ENCODE measurements around the gene PPP2R3C.

GRCh38 chr14:32457541-32457822 is 128.4 kb downstream of the AKAP6 start:
- PRO-cap = no peak
- RRBS = no CpG with 5 or more reads among the region's 5 CpGs

DNA sequence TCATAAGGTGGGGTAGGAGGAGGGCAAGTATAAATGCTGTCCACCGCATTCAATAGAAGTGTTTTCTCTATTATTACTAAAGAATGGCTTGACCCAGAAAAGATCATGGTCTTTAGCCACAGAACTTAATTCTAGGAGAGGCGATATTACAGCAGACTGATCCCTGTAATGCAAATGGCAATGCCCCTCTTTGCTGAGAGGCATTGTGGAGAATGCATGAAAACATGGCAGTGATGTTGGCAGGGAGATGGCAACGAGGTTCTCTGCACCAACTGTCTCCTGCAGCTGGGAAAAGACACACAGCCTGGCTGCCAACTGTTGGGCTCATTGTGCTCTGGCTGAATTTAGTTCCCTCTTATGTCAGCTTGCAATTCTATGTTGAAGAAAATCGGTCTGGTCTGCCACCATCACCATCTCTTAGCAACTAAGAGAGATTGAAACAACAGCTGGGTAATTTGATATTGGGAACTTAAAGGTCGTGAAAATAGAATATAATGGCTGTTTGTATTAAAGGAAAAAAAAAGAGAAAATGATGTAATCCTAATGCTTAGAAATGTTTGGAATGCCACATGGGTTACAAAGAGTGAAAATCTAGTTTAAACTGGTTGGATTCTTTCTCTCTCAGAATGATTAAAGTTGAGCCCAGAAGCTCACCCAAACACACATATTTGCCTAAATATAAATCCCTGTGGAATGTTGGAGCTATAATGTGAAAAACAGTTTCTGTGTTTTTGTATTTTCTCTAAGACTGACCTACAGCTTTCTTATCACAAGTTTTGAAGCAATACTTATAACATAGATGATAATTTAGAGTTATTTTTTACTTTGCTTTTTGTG is 143.5 kb downstream of the AKAP6 start:
- PRO-cap = bidirectional peak, plus-strand start at position 624 of the sequence, minus-strand start at position 429 of the sequence
- RRBS = no CpG with 5 or more reads among the region's 5 CpGs

GRCh38 chr14:32473268-32474017 is 144.3 kb downstream of the AKAP6 start:
- PRO-cap = bidirectional peak, plus-strand start at chr14:32473842, minus-strand start at chr14:32473615
- RRBS = no CpG with 5 or more reads among the region's 6 CpGs

DNA sequence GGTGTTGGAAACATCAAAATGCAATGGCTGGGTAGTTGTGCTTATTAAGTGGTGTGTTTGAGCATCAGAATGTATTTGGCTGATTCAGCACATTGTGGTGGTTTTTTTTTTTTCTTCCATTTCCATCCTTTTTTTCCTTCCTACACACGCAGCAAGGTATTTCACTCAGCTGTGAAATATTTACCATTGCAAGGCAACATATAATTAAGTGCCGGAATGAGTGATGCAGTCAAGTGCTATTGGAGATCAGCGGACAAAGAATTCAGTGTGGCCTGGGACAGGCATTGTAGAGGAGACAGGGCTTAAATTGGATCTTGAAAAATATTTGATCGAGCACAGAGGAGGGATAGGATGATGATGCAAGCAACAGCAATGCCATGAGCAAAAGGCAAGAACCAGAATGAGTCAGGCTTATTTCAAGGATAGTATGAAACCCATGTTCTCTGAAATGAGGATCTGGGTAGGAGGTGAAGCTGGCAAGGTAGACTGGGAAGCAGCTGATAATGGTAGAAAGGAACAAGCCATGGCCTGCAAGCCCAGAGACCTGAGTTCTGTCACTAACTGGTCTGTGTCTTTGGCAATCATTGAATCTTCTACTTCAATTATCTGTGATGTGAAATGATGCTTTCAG is 178.5 kb downstream of the AKAP6 start:
- PRO-cap = no peak
- RRBS = no CpG with 5 or more reads among the region's 4 CpGs

- PRO-cap = no peak
- RRBS = no CpG with 5 or more reads among the region's 1 CpG
These were observed 388.9 kb downstream of the NPAS3 start for GRCh38 chr14:33327677-33327967.

DNA sequence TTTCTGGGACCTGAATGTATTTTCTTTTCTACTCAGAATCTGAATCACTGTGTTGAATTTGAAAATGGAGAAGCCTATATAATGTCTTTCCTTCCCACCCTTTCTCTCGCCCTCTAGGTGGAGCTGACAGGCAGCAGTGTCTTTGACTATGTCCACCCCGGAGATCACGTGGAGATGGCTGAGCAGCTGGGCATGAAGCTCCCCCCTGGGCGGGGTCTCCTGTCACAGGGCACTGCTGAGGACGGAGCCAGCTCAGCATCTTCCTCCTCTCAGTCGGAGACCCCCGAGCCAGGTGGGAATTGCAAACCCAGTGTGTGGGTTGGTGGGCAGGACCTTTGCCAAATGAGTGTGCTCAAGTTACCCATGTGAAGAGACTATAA is 274.8 kb downstream of the EGLN3 start:
- PRO-cap = no peak
- RRBS = no CpG with 5 or more reads among the region's 7 CpGs

DNA sequence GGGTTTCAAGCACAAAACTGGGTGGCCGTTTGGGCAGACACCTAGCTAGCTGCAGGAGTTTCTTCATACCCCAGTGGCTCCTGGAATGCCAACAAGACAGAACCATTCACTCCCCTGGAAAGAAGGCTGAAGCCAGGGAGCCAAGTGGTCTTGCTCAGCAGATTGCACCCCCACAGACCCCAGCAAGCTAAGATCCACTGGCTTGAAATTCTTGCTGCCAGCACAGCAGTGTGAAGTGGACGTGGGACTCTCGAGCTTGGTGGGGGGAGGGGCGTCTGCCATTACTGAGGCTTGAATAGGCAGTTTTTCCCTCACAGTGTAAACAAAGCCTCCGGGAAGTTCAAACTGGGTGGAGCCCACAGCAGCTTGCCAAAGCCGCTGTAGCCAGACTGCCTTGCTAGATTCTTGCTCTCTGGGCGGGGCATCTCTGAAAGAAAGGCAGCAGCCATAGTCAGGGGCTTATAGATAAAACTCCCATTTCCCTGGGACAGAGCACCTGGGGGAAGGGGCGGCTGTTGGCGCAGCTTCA is 188.9 kb upstream of the EGLN3 start:
- PRO-cap = no peak
- RRBS = no CpG with 5 or more reads among the region's 9 CpGs

DNA sequence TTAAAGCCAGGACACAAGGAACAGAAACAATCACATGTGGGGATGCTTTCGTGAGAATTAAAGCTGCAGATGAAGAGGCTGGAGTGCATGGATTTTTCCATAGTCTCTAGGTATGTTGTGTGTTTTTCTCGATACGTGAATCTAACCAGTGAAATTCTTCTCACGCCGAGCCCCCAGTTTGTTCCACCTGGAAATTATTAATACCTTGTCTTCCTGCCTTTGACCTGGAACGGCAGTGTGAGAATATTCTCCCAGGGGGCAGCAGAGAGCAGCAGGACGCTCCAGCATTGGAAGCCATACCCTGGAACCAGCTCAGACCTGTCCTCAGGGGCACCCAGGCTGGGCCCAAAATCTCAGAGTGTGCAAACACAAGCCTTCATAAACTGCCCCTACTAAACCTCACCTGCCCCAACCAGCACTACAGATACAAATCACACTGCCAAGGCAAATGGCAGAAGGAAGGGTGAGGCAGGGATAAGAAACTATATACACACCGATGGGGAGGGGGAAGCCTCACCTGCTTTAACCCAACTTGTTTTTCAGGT is 130.4 kb downstream of the SPTSSA start:
- PRO-cap = no peak
- RRBS = no CpG with 5 or more reads among the region's 8 CpGs

GRCh38 chr14:34436957-34437361 is 25.1 kb downstream of the SPTSSA start:
- PRO-cap = no peak
- RRBS = no CpG with 5 or more reads among the region's 1 CpG

DNA sequence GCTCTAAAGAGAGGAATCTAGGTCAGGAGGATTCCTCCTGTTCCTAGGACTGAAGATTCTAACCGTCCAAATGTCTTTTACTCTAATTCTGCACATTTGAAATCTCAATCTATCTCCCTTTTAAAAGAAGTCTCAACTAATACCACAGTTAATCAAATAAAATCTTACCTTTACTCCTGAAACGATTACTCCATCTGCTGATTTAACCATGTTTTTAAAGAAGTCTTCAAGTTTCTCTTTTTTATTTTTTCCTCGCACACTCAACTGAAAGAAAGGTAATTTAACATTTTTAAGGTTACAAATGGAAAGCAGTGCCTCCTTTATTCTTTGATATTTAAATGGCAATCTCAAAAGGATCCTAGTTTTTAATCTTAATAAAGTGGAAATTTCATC is 32.6 kb downstream of the SNX6 start:
- PRO-cap = no peak
- RRBS = no CpG with 5 or more reads among the region's 3 CpGs

DNA sequence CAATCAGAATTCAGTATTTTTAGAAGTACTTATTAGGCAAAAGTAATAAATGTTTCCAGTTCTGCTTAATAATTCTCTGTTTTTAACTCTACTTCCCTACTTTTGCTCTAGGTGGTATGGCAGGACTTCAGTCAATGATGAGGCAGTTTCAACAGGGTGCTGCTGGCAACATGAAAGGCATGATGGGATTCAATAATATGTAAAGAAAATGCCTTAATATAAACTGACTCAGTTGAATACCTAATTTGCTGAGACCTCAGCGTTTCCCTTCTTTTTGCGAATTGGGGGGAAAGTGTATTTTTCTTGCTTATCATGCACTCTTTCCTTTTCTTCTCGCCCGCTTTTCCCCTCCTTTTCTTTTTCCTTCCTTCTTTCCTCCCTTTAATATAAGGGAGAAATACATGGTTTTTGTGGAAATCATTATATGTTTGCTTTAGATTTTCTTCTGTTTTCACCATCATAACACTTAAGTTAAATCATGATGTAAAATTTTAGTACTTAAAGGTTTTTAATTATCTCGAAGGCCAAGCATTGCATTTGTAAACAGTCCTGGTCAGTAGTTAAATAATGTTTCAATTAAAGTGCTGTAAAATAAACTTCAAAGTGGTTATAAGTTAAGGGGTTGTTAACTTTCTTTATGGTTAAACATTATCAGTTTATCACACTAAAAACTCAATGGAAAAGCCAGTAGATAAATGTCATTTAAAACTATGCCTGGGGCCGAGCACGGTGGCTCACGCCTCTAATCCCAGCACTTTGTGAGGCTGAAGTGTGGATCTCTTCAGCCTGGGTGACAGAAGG is 16.9 kb upstream of the FAM177A1 start:
- PRO-cap = no peak
- RRBS = no CpG with 5 or more reads among the region's 8 CpGs

GRCh38 chr14:35045849-35045982 is 356 bp upstream of the FAM177A1 start:
- PRO-cap = no peak
- RRBS = no CpG with 5 or more reads among the region's 5 CpGs

GRCh38 chr14:35121630-35122200 is at the start of gene PPP2R3C:
PPP2R3C (minus strand) TSS chr14:35121990.
- PRO-cap = bidirectional peak, plus-strand start at chr14:35122076, minus-strand start at chr14:35121793
- RRBS = no CpG with 5 or more reads among the region's 27 CpGs

- PRO-cap = no peak
- RRBS = no CpG with 5 or more reads among the region's 2 CpGs
These were observed 1.9 kb upstream of the PSMA6 start for GRCh38 chr14:35290163-35290769.

- PRO-cap = bidirectional peak, plus-strand start at chr14:35332335, minus-strand start at chr14:35332277
- RRBS = no CpG with 5 or more reads among the region's 17 CpGs
These were observed 40.1 kb downstream of the PSMA6 start for GRCh38 chr14:35332156-35332714.

DNA sequence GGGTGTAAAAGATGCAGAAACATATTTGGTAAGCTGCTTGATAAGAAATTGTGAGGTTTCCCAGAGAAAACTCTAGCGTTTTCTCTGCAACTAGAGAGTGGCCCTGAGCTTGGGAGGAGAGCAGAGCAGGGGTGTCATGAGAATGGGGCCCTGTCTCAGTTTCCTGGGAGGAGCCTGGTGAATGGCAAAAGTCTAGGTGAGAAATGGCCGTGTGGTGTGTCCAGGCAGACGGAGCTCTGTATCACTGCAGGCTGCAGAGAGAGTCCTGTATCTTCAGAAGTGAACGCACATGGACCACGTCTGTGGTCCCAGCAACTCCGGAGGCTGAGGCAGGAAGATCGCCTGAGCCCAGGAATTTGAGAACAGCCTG is 51.2 kb downstream of the NFKBIA start:
- PRO-cap = no peak
- RRBS = no CpG with 5 or more reads among the region's 7 CpGs

GRCh38 chr14:35401157-35402239 is 3.1 kb downstream of the NFKBIA start:
- PRO-cap = no peak
- RRBS = no CpG with 5 or more reads among the region's 16 CpGs

DNA sequence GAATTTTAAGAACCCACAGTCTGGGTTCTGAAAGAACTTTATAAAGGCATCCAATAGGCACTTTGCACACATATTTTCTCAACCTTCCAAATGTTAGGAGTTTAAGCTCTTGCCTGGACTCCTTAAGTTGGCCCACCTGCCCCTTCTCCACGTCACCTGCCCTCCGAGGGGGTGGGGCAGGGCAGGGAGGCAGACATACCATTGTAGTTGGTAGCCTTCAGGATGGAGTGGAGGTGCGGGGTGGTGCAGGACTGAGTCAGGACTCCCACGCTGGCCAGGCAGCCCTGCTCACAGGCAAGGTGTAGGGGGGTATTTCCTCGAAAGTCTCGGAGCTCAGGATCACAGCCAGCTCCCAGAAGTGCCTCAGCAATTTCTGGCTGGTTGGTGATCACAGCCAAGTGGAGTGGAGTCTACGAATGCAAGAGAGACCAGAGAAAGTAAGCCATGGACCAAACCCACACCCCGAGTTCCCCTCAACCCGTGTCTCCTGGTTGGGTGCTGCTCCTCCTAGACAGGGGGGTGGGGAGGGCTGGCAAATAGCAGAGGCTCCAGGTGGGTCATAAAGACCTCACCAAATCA is 1.5 kb downstream of the NFKBIA start:
- PRO-cap = no peak
- RRBS = no CpG with 5 or more reads among the region's 9 CpGs

GRCh38 chr14:35415847-35416581 is 11.5 kb upstream of the NFKBIA start:
- PRO-cap = no peak
- RRBS = no CpG with 5 or more reads among the region's 7 CpGs

DNA sequence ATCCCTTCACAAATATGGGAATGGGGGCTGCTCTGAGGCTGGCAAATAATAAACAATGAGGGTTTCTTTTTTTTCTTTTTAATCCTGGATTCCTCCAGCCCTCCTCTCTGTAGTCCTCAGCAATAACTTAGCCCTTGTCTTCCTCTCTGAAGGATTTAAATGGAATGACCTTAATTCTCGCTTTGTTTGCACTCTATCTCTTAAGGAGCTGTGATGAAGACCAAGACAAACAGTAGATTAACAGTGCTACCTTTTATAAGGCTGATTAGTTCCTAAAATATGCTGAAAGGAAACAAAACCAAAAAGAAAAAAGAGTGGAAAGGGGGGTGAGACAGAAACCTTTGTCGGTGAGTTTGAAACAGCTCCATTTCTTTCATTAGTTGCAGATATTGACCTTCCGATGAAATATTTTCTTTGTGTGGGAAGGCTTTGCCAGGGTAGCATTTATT is 105.2 kb downstream of the MBIP start:
- PRO-cap = no peak
- RRBS = no CpG with 5 or more reads among the region's 3 CpGs

Data from Caco-2 (cell line).